Peyer's patch (tissue), 4 donors: ENCODE results near the gene GPR33.

DNA sequence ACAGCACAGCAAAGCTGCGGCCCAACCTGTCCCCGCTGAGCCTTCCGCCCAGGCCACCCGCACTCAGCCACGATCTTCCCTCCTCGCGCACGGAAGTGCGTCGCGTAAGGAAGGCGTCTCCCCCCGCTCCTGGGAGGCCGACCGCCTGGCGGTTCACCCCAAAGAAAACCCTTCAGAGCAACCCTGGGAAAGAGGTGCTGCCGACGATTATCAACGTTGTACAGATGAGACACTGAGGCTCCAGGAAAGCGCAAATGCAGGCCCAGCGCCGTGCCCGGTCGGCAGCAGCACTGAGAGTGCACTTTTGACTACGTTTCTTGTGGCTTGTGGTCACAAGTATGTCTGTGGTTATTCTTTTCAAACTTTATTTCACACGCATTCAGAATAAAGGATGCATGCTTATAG lies 499 bp upstream of the HECTD1 start:
- PRO-cap = bidirectional peak, plus-strand start at position 180 of the sequence, minus-strand start at position 46 of the sequence; unidirectional peak, minus-strand start at position 292 of the sequence
- RAMPAGE, long total RNA, 4 experiments = no peak in any of the 4 experiments

GRCh38 chr14:31487808-31488333 lies at the start of gene GPR33:
TSS of gene GPR33 (minus strand) at chr14:31488039.
- PRO-cap = no peak
- RAMPAGE, long total RNA, 4 experiments = no peak in any of the 4 experiments

GRCh38 chr14:31945789-31946145 lies 131.3 kb upstream of the ARHGAP5 start:
- PRO-cap = bidirectional peak, plus-strand start at chr14:31945870, minus-strand start at chr14:31945854
- RAMPAGE, long total RNA, 4 experiments = no peak in any of the 4 experiments

DNA sequence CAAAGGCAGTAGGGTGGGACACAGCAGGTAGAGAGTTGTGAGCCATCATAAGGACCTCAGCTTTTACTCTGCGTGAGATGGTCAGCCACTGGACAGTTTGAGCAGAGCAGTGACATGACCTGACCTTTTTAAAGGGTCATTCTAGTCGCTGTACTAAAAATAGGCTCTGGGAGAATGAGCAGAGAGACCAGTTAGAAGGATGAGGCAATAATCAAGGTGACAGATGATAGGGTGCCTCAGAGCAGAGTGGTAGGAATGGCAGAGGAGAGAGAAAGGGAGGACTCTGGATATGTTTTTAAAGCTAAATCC lies 83.6 kb upstream of the ARHGAP5 start:
- PRO-cap = no peak
- RAMPAGE, long total RNA, 4 experiments = no peak in any of the 4 experiments

DNA sequence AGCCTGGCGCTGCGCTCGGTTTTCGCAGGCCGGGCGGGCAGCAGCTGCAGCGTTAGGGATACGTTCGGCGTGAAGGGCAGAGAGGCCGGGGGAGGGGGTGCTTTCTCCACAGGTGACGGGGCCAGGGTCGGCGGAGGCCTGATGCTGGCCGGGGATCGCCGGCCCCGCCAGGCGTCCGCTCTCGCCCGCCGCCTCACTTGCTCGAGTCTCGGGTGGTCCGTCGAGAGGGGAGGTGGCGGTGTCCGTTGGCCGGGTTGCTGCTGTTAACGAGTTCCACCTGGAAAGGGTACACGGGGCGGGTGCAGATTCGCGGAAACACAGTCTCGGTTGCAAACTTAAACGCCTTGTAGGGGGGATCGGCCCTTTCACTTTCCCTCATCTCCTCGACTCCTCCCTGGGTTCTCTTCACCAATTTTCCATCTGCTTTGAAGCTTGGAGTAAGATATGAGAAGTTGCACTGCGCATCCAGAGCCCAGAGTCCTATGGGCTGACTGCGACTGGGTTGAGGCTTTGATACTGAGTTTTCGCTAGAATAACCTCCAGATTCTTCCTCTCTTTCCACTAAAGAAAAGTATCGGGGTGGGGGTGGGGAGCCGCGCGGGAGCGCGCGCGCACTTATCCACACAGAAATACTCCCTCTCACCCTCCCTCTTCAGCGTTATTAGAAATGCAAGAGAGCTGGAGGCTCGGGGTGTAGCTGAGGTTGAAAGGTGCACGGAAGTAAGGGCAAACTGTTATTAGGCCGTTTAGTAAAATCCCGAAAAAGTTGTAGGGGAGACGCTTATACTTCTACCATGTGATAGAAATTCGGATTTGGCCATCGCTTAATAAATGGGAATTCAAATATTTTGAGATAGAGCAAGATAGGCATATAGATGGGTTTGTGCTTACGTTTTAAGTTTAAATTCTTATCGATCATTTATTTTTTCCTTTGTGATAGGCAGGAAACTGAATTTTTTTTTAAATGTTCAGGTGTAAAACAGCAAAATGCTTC lies 770 bp downstream of the ARHGAP5 start:
- PRO-cap = bidirectional peak, plus-strand start at position 661 of the sequence, minus-strand start at position 319 of the sequence
- RAMPAGE, long total RNA, 4 experiments = no peak in any of the 4 experiments

- PRO-cap = unidirectional peak, plus-strand start at chr14:32079098
- RAMPAGE, long total RNA, 4 experiments = no peak in any of the 4 experiments
Measured at GRCh38 chr14:32078800-32079333, 1.8 kb downstream of the ARHGAP5 start.

GRCh38 chr14:32110284-32111475 lies 33.6 kb downstream of the ARHGAP5 start:
- PRO-cap = no peak
- RAMPAGE, long total RNA, 4 experiments = no peak in any of the 4 experiments

DNA sequence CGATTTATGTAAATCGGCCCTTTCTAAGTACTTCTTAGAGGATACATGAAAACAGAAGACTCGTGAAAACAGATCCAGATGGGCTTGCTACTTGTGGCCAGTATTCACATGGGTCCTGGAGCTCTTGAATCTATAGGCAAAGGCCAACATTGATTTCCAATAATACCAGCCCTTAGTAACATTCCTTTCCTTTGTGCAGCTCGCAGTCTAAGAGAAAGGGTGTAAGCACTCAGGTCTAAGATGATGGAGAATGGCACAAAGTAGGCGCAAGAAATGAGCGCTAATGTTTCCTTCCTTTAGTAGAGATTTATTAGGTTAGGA lies 125.3 kb downstream of the ARHGAP5 start:
- PRO-cap = no peak
- RAMPAGE, long total RNA, 4 experiments = no peak in any of the 4 experiments

DNA sequence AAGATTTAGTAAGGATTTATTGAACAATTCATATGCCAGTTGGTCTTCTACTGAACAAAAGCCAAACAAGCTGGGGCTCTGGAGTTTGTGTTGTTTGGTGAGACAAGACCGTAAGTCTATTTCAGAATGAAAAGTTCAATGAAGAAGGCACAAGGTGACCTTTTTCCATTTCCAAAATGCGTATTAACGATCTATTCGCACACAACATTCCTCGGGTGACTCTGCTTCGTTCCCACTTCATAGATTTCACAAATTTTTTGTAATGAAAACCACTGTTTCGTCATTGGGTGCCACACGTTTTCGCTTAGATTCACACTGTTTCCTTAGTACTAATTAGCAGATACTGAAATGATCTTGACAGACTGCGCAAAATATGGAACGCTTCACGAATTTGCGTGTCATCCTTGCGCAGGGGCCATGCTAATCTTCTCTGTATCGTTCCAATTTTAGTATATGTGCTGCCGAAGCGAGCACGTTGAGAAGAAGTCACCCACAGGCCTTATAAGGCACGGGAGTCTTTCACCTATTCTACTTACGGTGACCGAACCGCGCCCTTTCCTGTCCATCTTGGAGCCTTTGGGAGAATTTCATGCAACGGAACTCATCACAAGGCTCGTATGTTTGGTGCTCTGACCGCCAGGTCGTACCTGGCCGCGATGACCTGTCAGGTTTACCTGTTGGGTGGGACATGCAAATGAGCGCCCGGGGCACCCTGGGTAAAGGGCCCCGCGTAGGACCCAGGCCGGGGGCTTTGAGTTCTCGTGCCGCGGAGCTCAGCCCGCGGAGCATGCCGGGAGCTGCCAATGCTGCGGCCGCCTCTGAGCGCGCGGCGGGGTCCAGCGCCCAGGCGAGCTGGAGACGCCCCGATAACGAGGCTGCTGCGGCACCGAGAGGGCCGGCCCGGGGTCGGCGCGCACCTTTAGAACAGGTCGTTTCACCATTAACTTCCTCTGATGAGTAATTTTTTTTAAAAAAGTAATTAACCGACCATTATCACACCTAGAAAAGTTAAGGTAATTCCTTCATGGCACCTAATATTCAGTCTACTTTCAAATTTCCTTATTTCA lies 126.0 kb upstream of the AKAP6 start:
- PRO-cap = unidirectional peak, minus-strand start at position 250 of the sequence; unidirectional peak, plus-strand start at position 803 of the sequence; unidirectional peak, plus-strand start at position 872 of the sequence
- RAMPAGE, long total RNA, 4 experiments = start-site peak on the plus strand in 1 of 4 experiments, centred at position 775 of the sequence, 27 reads per replicate

GRCh38 chr14:32404813-32405297 lies 75.8 kb downstream of the AKAP6 start:
- PRO-cap = no peak
- RAMPAGE, long total RNA, 4 experiments = no peak in any of the 4 experiments

DNA sequence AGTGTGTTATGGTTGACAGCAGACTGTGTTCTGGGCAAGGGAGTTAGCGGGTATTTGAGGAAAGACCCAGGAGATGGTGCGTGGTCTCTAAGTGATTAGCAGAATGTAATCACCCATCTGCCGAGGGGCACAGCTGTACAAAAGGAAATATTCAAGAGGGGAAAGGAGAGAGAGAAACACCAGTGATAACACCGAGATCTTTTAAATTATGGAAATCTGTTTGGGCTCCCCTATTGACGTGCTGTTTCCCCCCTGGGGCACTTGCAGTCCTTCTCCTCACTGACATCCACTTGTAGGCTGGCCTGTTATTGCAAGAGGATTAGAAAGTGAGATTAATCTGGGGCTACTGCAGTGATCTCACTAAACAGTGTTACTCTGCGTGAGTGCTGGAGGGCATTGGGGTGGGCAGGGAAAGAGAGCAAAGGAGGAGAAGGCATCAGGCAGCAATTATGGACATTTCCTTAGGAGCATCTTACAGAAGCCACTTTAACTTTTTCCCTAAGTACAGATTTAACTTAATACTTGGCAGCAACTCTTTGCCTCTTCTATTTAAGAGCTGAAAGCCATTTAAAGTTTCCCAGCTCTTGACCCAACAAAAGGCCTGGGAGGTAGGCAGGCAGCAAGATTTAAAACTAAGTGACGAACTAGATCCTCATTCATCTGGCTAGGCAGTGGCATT lies 97.9 kb downstream of the AKAP6 start:
- PRO-cap = no peak
- RAMPAGE, long total RNA, 4 experiments = no peak in any of the 4 experiments

DNA sequence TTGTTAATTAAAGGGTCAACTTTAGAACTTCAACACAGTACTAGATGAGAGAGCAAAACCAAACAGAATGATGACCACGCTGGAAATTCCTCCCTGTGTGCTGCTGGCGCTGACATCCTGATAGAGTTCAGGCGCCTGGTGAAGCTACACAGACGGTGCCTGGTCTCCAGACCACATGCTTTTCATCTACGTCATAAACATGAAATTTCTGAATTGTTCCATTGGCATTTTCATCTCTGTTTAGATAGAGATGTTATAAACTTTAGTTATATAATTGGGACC lies 128.4 kb downstream of the AKAP6 start:
- PRO-cap = no peak
- RAMPAGE, long total RNA, 4 experiments = no peak in any of the 4 experiments

- PRO-cap = no peak
- RAMPAGE, long total RNA, 4 experiments = no peak in any of the 4 experiments
Measured at GRCh38 chr14:32472381-32473217, 143.5 kb downstream of the AKAP6 start.

GRCh38 chr14:32572159-32572683 lies 243.1 kb downstream of the AKAP6 start:
- PRO-cap = unidirectional peak, minus-strand start at chr14:32572458
- RAMPAGE, long total RNA, 4 experiments = no peak in any of the 4 experiments

DNA sequence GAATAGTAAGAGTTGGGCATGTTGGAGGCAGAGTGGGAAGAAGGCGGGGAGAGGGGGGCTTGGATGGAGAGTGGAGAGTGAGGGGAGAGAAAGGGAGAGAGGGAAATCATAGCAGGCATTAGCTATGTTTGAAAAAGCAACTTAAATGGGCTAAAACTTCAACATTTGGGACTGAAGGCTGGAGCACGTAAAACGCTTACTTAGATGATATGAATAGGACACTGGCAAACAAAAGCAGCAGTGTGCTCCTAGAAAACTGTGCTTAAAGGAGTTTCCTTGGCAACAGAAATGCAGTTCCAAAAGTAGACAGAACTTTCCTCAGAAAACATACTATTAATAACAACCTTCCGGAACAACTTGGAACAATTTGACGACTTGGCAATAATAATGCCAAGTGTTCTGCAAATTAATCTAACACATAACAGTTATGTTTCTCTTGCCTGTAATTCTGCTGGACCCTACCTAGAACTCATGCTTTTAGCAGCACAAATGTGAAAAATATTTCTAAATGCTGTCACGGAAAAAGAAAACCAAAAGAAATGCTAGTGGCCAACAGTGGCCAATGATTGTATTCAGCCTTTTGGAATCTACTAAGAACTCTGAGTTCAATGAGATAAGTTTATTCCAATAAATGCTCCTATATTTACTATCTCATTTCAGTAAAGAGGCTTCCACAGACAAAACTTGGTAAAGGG lies 235.4 kb upstream of the NPAS3 start:
- PRO-cap = no peak
- RAMPAGE, long total RNA, 4 experiments = no peak in any of the 4 experiments

DNA sequence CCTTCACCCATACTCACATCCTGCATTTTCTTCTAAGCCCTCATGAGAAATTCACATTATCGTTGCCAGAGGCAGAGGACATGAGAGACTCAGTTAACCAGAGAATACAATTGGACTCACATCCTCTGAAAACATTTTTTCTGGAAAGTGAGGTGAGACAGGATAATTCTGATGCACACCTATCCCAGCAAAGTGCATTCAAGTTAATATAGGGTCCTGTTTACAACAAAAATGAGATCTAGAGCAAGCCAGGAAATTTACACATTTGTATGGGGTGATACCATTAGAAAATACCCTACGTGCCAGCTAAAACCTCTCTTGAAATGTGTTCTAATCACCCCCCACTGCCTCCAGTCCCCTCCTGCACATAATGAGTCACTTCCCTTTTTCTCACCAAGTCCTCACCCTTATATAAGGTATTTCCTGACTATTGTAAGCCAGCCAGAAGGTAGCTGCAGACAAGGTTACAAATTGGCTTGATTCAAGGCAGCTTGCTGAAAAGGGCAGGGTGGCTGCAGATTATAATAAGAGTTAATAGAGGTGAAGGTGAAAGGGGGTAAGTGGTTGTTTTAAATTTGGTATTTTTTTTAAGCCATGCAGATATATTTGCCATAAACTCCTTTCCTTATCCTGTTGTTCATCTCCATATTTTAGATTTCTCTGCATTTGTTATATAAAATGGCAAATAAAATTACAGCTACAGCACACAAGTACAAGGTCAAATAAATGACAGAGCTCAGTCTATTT lies 386.1 kb downstream of the EGLN3 start:
- PRO-cap = no peak
- RAMPAGE, long total RNA, 4 experiments = no peak in any of the 4 experiments

GRCh38 chr14:33682632-33683241 lies 268.1 kb downstream of the EGLN3 start:
- PRO-cap = no peak
- RAMPAGE, long total RNA, 4 experiments = no peak in any of the 4 experiments

DNA sequence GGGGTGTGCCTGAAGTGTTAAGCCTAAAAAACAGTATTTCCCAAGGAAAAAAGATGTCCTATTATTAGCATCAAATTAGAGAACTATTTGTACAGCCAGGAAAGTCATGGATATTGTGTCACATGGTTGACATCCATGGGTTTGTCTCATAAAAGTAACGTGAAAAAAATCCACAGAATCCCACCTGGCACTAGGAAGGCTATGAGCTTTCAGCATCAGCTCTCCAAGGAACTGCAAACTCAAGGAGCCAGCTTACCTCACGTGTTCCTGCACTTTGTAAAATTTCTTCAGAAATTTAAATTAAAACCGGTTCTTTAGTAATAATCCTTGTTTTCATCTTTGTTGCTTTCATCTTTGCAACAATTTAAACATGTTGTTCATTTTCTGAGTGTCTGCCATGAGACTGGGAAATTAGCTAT lies 69.2 kb upstream of the EGLN3 start:
- PRO-cap = no peak
- RAMPAGE, long total RNA, 4 experiments = no peak in any of the 4 experiments

GRCh38 chr14:34235622-34236257 lies 226.3 kb downstream of the SPTSSA start:
- PRO-cap = no peak
- RAMPAGE, long total RNA, 4 experiments = no peak in any of the 4 experiments

GRCh38 chr14:34520594-34521154 lies 18.8 kb downstream of the EAPP start:
- PRO-cap = no peak
- RAMPAGE, long total RNA, 4 experiments = no peak in any of the 4 experiments